ENCODE measurements around a stretch of chr11.

GRCh38 chr11:33704711-33705114, 4.1 kb upstream of the C11orf91 start:
- PRO-cap, result bidirectional peak, plus-strand start at chr11:33704922, minus-strand start at chr11:33704814

- PRO-cap, result no peak
Observed at GRCh38 chr11:33772246-33772838, 2.0 kb downstream of the FBXO3 start.

DNA sequence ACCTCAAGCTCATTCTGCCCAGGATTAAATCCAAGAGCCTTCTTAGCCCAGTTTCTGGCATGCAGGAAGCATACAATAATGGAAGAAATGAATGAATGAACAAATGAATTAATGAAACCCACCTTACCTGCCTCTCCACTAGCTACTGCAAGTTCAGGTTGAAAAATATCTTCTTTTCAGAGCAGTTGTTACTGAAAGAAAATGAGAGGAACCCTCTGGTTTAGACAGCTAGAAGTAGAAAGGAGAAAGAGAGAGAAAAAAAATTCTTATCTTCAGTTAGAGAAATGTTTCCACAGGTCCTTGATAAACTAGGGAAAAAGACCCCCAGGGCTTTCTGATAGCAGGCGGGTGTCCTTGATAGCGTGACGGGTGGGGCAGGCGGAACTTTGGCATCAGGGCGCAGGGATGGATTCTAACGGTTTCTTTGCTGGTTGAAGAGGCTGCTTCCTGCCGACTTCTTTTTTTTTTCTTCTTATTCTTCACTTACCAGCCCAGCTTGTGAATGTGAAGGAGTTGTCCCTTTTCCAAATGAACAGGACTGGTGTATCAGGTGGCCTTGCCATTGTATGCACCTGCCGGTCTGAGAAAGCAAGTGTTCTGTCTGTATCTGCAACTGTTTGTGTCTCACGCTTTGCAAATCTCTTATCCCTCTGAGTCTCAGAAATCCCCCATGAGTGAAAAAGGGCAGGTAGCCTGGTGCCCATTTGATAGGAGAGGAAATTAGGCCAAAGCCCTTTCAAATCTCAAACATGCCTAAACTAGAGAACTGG, 10.0 kb downstream of the LMO2 start:
- PRO-cap, result no peak

DNA sequence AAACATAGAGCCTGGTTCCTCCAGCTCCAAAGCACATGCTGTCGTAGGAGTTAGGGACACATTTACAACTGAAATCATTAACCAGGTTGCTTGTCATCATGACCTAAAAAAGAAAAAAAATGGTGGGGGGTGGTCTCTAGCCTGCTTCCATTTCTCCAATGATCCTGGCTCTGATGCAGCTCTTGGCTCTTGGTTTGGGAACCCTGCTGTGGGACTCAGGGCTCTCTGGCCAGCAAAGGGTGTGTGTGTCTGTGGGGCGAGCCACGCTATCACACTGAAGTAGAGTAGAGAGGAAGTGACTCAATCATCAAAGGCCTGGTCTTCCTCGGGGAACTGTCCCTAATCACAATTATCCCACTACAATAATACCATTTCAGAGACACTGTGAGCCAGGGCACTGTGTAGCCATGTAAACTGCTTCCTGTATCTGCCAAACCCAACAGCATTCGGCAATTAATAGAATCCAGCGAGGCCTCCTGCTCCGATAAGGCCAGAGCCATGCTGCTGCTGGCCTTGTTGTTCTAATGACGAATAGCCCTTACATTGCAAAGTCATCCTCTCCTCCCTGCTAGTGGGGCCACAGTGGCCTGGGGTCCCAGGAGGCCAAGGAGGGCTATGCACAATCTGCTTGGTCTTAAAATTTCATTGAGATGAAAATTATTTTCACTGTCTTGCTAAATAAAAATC, 49.7 kb upstream of the LMO2 start:
- PRO-cap, result unidirectional peak, plus-strand start at position 376 of the sequence

DNA sequence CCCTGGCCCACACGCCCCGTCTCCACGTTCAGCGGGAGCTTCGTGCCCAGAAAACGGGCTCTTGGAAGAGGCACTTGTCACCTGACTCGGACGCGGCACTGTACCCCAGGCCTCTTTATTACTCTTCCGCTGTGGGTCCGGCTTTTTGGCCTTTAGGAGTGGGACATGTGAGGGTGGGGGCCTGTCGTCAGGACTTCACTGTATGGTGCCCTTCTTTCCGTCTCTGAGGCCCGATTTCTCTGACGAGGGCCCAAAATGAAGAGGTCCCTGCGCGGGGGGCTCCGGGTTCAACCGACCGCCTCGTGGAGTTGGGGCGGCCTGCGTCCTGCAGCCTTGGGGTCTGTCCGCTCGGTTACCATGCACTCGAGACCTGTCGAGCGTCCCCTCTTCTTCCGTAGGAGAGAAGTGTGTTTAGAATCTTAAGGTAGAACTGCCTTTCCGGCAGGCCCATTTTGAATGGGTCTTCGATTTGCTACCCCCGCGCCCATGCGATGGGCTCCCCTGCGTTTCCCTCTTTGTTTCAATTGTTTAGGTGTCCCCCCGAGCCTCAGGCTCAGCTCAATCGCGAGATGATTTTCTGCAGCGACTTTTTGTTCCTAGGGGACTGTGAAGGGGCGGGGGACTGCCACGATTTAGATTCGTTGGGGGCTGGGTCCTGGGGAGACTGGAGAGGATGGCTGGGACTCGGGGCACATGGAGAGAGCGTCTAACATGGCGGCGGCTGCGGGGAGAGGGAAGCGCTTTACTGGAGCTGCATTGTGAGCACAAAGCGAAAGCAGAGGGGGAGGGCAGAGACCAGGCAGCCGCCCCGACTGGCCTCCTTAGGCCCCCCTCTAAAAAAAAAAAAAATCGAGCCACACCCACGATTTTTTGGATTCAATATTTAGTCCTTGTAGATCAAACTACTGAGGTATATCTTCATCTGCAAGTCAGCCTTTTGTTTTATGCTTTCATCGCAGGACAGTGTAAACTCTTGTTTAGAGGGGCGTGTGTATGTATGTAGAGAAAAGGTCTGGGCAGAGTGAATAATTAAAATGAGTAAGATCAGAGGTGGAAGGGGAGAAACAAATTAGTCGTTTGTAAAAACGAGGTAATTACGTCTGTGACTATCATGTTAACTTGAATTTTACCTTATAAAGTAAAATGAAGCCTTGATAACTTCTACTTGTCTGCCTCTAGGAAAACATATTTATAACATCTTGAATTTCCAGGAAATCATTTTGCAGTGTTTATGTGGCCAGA, 1.7 kb downstream of the CAPRIN1 start:
- PRO-cap, result bidirectional peak, plus-strand start at position 772 of the sequence, minus-strand start at position 708 of the sequence

- PRO-cap, result no peak
Observed at GRCh38 chr11:34186136-34186939, 80.9 kb downstream of the NAT10 start.

- PRO-cap, result no peak
Observed at GRCh38 chr11:34192777-34193554, 87.5 kb downstream of the NAT10 start.

DNA sequence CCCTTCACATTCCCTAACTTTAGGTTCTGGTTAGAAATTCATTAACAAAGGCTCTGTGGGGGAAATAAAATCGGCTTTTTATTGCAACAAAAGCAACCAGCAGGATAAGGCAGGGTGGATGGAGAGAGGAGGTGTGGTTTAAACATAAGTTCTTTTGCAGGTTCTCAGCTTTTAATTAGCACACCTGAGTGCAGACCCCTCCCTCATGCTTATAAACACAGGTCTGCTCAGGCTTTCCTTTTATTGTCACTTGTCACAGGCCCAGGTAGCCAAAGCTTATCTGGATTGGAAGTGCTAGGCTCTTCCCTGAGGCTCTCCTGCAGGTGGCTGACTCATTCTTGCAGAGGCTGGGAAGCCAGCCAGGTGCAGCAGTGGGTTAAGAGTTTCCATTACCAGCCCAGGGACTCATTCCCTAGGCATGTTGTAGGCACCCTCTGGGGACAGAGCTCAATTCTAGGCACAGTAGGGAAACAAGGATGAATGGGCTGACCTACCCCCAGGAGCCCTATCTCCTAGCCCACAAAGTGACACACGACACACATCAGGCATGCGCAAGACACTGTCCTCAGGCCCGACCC, 94.4 kb downstream of the ABTB2 start:
- PRO-cap, result no peak

DNA sequence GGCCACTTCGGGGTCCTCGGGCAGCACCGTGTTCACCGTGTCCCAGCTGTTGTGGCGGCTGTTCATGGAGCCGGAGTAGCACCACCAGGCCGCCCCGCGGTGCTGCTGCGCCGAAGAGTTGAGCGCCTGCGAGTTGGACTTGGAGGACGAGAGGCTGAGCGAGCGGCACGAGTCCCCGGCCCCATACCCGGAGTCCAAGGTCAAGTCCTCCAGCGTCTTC, 562 bp downstream of the ABTB2 start:
- PRO-cap, result no peak

DNA sequence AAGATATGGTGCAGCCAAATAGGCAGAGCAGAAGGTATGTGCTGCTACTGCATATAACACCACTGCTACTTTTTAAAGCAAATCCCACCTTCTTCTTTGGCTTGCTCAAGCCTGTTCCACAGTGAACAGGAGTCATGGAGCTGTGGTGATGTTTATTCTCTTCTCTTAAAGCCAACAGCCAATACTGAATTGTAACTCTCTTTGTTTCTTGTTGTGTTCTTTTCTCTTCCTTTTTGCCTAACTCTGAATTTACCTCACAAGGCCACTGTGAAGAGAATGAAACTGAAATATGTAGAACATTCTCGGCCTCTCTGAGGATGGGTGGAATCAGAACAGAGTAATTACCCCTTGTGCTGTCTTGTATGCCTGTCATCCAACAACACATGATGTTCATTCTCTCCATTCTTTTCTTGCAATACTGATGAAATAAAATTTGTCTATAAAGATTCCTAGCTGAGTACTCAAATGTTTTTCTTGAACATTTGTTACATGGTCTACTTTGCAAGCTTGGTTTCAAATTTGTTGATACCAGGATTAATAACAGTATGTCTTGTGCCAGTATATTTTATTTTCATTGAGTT, 2.7 kb upstream of the CAT start:
- PRO-cap, result no peak

DNA sequence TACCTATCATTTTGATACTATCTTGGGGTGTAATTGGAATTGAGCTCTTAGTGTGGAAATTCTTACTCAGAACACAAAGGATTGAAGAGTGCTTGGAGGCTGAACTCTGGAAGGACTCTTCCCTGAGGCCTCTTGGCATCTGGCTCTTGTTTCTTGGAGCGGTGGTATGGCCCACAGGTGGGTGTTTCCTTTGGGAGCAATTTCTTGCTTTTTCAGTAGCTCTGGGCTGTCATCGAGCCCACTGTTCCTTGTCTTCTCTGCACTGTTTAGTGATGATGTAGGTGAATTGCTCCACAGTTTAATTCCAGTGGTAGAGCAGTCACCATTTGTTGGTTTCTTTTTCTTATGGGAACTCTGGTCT, 50.1 kb upstream of the EHF start:
- PRO-cap, result no peak

- PRO-cap, result no peak
Observed at GRCh38 chr11:34601332-34601870, 19.5 kb upstream of the EHF start.

- PRO-cap, result no peak
Observed at GRCh38 chr11:34634679-34635207, 13.8 kb downstream of the EHF start.

GRCh38 chr11:34646222-34646869, 25.5 kb downstream of the EHF start:
- PRO-cap, result no peak

DNA sequence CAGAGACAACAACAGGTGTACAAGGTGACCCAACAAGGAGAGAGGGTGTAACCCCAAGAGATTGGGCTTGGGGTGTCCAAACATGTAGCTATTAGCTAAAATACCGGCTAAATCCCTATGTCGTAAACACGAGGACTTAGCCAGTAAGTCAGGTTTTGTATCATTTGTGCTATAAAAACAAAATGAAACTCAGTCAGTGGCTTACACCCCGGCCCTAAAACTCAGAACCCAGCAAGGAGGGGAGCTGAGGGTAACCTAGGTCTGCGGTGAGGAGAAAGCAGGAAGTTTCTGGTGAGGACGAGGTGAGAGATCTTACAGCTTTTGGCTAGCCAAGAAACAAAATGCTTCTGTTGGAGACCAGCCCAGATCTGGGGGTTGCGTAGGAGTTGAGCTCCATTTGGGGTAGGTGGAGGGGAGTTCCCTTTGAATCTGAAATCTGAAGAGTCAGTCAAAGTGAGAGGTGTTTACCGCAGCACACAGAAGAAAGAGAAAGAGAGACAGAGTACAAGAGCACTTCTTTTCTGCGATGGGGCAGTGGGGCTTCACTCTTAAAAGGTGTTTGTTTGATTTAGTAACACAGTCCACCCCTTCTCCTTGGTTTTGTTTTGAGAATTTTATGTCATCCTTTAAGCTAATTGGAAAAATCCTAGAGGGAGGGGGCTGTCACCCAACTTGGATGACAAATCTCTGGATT, 29.6 kb downstream of the EHF start:
- PRO-cap, result no peak

- PRO-cap, result no peak
Observed at GRCh38 chr11:34783823-34784235, 132.3 kb downstream of the APIP start.

- PRO-cap, result no peak
Observed at GRCh38 chr11:34850408-34850892, 65.7 kb downstream of the APIP start.

DNA sequence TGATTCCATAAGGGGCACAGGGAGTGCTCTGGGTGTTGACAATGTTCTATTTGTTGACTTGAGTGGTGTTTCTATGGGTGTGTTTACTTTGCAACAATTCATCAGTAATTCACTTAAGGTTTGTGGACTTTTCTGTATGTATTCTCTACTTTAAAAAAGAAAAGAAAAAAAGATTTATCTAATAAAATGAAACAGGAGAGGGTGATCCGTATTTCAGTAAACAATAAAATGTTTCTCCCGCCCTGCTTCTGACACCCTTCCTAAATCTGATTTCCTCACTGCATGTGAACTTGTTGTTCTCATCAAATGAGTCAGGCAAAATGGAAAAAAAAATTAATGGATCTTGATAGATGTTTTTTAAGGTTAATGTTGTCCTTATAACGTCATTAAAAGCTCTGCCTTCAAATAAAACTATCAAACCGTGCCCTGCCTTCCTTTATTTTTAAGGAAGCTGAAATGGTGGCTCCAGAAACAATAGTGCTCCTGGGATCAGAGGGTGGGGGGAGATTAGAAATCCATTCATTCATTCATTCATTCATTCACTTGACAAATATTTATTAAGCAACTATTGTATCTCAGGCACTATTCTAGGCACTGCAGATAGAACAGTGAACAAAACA, 77.2 kb upstream of the CD44 start:
- PRO-cap, result no peak

GRCh38 chr11:35313110-35313809, 106.1 kb downstream of the SLC1A2 start:
- PRO-cap, result no peak

DNA sequence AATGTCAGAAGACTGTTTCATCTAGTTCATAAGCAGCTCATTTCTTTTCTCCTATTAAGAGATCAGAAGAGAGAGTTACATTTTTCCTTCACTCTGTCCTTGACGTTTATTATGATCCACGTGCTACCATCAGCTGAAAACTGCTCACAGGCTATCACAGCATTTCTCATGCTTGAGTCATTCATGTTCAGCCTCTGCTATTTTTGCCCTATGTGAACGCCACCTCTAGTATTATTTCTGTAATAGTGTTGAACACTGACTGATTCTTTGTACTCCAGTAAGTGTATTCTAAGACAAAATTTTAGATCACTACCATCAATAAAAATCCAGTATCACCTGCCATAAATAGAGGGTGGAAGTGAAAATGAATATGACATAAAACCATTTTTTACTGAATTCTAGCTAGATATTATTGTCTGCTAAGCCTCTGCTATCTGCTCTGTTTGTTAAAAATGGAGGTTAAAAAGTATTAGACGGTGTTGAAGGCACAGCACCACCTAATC, 51.8 kb downstream of the SLC1A2 start:
- PRO-cap, result no peak

All from parotid gland (tissue), 1 donor.